Skin of body (tissue), 2 donors: ENCODE results near the genes TMEM51 and DNAJC16.

DNA sequence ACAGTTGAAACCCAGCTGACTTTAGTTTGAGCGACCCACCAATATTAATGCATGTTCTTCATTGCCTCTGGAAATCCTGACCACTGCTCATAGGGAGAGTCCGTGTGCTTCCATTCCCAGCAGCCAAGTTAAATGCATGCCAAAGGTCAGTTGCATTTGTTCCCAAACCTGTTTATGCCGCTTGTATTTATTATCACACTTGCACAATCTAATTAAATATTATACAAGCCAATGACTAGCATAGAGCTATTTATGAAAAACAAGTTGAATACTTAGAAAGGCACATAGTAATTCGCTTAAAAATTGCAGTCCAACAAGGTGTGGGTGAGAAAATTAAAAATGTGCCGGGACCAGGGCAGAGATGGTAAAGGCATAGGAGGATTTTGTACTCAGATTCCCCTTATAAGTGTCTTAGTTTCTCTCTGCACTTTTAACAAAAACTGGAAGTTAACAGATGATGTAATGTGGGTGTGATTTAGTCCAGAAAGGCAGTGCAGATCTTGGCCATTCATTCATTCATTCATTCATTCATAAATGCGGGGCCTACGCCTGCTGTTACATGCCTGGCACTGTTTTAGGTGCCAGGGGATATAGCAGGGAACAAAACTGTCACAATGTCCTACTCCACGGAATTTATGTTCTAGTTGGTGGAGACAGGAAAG lies 99.7 kb downstream of the PRDM2 start:
- RAMPAGE, long total RNA: no peak

DNA sequence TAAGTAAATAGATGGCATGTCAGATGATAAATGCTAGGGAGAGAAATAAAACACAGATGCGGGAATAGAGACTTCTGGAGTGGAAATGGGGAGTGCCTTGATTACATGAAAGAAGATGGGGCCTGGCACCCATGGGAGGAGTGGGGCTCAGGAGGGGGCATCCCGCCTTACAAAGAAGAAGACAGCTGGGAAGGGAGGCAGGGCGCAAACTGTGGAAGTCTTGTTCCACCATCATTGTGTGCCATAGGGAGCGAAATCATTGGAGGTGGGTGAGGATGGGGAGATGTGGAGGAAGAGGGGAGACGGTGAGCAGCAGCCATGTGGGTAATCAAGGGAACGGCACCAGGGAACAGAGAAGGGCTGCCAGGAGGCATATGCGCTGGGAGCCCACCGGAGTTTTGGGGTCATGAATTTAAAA lies 100.2 kb downstream of the PRDM2 start:
- RAMPAGE, long total RNA: no peak

GRCh38 chr1:13927311-13927906 lies 227.4 kb downstream of the PRDM2 start:
- RAMPAGE, long total RNA: no peak

DNA sequence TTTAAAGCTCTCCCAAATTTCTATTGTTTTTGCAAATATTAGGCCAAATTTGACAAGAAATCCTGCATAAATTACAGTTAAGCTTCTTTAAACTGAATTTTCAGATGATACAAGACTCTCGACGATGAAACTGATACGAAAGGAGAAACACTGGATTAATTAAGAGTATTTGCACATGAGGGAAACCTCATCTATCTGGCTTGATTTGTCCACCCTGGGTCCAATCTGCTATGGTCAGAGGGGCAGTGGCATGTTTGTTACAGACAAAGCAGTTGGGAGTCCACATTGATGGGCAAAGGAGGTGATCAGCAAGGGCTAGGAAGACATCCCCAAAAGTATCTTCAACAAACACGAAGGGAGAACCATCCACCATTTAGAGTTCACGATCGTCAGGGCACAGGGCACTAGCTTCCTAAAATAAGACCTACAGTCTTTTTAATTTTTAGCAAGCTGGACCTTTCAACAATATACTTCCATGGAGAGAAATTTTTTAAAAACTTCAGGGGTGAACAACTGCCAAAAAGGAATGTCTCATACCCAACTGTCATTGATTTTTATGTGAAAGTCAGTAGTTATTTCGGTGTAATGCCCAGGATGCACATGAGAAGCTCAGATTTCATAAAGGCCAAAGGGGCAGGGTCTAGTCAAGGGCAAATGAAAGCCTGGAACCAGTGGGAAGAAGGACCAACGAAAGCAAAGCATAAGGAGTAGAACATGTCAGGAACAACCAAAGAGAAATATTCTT lies 374.7 kb upstream of the KAZN start:
- RAMPAGE, long total RNA: no peak

- RAMPAGE, long total RNA: no peak
Measured at GRCh38 chr1:14254222-14254590, 344.3 kb upstream of the KAZN start.

DNA sequence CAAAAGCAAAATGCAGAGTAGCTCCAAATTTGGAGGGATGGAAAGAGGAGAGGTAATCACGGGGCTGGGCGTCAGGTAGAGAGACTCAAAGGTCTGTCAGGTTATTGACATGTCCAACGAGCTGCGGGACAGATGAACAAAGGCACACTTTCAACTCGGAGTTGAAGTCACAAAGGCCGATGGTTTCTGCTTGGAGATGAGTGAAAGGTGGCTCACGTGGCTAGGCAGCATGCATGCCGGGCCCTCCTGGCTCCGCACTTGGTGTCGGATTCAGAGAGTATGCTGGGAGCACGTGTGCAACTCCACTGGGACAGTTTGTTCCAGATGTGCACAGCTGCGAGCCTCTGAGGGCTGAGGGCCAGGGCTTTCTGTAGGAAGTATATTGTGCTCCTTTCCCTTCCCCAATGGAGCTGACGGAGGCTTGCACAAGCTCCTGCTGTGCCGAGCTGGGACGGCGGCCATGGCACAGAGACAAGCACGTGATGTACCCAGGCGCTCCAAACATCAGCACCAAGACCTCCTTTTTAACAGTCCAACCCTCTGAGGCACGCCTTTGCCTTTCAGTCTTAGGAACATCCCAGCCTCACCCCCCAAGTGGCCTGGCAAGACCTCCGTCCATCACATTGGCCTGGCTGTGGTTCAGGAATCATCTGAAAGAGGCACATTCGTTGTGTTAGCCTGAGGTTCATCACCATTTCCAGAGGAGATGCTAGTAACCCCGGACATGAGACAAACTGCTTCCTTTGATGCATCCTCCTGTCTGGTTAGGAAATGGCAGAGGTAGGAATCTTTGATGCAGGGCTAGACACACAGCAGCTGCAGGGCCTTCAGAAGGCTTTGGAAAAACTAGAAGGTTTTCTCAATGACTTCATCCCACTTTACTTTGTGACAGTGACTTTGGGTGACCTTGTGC lies 339.3 kb upstream of the KAZN start:
- RAMPAGE, long total RNA: no peak

DNA sequence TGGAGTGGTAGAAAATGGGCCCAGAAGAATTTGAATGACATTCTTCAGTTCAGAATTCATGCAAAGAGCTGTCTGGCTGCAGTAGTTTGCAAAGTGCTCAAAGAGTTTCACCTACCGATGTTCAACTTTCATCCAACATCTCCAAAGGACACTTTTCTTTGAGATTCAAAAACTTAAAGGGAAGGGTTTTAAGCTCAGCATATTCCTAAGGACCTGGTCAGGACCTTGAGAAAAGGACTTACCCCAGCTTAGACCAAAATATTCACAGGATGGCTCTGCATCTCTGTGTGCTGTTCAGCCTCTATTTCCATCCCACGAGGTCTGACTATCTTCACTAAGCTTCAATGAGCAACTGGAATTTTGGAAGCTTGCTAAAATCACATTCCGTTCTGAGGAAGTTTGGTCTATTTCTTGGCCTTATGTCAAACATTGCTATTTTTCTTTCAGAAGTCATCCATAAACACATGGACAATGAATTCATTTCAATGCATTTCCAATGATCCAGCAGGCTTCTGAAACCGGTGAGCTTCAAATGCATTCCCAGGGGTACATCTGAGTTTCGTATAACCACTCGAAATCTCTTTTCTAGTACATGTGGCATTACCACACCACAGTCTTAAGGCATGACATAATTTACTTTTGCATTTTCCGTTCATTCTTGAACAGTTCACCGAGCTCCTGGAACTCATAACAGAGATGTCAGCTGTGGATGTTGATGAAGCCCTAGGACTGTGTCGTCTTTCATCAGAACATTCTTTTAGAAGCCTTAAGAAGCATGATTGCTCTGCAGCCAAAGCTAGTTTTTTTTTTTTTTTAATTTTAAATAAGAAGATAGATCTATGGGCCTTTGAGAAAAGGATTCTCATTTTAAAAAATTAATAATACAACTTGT lies 294.1 kb upstream of the KAZN start:
- RAMPAGE, long total RNA: no peak

DNA sequence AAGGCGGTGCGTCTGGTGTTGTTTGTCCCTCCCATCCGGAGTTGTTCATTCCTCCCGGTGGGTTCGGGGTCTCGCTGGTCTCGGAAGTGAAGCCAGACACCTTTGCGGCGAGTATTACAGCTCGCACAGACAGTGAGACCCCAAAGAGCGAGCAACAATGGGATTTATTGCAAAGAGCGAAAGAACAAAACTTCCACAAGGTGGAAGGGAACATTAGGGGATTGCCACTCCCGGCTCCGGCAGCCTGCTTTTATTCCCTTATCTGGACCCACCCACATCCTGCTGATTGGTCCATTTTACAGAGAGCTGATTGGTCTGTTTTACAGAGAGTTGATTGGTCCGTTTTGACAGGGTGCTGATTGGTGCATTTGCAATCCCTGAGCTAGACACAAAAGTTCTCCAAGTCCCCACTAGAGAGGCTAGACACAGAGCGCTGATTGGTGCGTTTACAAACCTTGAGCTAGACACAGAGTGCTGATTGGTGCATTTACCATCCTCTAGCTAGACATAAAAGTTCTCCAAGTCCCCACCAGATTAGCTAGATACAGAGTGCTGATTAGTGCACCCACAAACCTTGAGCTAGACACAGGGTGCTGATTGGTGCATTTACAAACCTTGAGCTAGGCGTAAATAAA lies 178.6 kb upstream of the KAZN start:
- RAMPAGE, long total RNA: no peak

DNA sequence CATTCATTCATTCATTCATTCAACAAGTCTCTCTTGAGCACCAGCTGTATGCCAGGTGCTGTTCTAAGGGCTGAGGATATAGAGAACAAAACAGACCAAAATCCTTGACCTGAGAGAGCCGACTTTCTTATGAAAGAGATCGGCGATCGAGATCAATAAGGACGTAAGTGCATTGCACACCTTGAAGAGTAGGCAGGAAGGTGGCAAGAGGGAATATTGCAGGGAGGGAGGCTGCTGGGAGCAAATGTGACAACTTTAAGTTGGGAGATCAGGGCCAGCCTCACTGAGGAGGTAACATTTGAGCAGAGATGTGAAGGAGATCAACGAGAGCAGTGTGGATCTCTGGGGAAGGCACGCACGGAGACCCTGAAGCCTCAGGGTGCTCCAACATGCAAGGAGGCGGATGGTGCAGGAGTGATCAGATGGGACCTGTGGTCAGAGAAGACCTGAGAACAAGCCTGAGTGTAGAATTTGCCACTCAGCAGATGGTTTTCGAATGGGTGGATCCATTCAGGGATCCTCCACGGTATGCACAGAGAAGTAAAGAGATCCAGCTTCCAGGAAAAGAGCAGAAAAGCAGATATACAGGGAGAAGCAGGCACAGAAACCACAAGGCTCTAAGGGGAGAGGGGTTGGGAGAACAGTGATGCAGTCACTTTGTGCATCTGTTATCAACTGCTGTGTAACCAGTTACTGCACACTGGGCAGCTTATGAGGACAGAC lies 138.5 kb downstream of the KAZN start:
- RAMPAGE, long total RNA: no peak

- RAMPAGE, long total RNA: no peak
Measured at GRCh38 chr1:14895085-14895780, 258.3 kb upstream of the TMEM51 start.

DNA sequence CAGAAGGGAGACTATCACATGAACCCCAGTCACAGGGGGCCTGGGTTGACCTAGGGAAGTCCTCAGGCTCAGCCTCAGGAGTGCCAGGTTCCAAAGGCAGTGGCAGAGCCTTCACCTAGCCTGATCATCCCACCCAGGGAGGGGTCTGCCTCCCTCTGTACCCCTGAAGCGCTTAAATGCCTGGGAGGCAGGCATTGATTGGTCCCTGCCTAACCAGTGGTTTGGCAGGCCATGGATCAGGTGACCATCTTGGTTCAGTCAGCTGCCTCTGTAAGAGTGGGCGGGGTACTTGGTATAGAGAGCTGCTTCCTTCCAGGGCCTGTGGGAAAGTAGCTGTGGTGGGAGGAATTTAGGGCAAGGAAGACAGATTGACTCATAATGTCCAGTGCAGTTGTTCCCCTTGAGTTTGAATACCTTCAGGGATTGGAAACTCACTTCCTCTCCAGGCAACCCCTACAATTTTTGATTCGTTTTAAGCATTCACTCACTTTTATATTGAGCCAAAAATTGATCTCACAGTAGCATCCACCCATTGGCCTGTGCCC lies 213.6 kb upstream of the TMEM51 start:
- RAMPAGE, long total RNA: no peak

DNA sequence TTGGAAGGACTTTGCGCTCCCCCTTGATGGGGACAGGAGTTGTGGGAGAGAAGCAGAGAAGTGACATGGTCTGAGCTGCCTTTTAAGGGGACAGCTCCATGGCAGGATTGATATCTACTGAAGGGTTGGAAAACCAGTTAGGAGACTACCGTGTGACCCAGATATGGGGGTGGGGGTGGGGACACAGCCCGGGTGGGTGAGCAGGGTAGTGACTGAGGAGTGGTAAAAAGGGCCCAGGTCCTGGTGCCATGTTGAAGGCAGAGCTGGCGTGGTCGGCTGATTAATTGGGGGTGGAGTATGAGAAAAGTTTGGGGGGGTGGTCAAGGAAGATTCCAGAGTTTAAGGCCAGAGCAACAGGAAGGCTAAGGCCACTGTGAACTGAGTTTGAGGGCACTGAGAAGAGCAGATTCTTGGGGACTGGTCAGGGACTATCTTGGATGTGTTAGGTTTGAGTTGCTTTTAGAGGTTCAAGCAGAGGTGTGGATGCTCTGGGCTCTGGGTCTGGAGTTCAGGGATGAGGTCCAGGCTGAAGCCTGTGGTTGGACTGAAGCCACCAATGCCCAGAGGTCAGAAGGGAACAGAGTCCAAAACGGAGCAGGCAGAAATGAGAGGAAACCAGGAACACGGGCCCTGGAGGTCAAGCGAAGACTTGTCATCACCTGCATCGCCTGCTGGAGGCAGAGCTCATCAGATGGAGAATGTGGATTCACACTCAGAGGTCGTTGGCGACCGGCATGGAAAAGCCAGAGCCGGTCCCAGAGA lies 129.8 kb upstream of the TMEM51 start:
- RAMPAGE, long total RNA: no peak

DNA sequence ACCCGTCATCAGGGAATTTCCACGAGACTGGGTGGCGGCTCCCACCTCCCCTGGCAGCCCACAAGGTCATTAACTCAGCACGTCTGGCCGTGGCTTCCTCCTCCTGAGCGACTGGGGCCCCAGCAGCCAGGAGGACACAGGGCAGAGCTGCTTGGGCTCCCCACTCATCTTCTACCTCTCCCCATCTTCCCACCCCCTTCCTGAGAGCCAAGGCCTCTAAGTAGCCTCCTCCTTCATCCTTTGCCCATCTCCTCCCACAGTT lies 15.7 kb upstream of the TMEM51 start:
- RAMPAGE, long total RNA: no peak

GRCh38 chr1:15152124-15153333 lies 1.0 kb upstream of the TMEM51 start:
- RAMPAGE, long total RNA: no peak

DNA sequence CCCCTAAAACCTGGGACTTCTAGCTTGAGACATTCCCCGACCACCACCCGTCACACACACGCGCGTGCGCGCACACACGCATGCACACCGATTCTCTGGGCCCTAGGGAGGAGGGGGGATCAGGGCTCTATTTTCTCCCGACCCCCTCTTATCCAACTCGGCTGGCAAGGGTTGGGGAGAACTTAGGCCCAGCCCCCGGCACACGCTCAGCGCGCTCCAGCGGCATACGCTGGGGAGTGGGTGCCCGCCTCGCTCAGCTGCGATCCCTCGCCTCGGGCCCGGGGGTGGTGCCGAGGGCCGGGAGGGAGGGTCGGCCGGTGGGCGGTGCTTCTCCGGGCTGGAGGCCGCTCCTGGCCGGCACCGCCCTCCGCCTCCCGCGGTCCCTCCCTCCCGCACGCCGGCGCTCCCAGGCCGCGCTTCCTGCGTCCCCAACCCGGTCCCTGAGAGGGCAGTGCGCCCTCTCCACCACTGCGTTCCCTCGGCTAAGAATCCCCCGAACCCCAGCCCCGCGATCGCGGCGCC lies at the start of gene TMEM51:
TSS of gene TMEM51 (plus strand) at position 409 of the 522 bp plus-strand sequence.
- RAMPAGE, long total RNA: no peak

- RAMPAGE, long total RNA: no peak
Measured at GRCh38 chr1:15196721-15197427, 43.3 kb downstream of the TMEM51 start.

- RAMPAGE, long total RNA: no peak
Measured at GRCh38 chr1:15326535-15327255, 79.7 kb downstream of the FHAD1 start.

DNA sequence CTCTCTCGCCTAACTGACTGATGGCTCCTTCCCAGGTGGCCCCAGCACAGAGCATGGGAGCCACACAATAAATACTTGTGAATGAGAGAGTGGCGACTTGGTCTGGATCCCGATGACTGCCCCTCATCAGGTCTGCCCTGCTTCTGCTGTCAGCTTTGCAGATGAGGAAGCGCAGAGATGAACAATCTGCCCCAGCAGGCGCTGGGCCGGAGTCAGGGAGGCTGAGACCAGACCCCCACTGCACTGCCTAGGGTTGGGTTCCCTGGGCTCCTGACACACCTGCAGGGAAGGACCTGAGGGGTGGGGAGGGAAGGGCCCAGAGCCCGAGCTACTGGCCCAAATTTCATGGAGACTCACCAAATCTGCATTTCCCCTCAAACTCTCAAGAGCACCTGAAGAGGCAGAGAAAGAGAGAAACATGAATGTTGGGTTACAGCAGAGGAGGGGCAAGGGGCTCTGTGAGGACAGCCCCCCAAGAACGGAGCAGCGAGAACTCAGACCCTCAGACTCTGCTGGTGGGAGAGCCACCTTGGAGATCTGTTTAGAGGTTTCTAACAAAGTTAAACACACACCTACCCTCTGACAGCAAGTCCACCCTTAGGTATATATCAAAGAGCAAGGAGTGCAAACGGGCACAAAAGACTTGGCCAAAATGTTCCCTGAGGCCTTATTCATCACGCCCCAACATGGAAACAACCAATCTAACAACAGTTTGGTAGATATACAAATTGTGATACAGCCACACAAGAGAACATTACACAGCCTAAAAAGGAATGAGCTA lies 16.3 kb downstream of the CASP9 start:
- RAMPAGE, long total RNA: no peak

DNA sequence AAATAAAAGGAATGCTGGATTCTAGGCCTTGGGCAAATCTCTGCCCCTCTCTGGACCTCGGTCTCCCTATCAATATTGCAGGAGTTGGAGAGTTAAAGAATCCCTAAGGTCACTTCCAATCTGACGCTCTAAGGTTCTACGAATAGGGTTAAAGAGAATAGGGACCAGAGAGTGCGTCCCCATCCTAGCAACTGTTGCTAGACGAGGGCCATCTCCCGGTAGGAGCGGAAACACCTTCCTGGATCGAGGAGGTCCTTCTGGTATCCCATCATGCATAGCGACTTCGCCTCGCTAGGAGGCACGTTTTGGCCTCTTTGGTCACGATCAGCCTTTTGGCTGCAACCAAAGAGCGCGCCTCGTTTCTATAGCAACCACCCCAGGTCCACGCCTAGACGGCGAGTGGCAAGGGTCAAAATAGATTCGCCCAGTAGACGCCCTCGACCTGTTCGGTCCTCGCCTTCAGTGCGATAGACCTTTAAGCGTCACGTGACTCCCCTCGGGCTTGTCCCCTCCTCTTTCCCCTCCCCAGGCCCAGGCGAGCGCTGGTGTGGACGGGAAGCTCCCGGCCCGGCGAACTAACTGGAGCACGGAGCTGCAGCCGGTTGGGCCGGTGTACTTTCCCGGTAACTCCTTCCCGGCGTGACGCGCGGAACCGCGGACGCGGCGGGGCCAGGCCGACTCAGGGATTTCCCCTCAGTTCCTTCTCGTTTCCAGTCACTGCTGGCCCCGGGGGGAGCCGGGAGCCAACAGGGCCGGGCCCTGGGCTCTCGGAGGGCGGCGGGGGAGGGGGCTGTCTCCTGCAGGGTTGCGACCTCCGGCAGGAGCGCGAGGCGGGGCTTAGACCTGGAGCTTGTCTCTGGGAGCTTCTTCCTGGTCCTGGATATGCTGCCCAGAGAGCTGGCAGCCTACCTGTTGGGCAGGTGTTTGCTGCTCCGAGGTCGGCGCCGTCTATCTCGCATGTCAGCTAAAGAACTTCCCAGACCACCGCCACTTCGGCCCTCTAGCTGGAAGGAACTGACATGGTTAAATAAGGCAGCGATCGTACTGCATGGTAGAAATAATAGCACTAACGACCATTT lies at the start of gene DNAJC16:
TSS of gene DNAJC16 (plus strand) at position 513 of the 1,079 bp plus-strand sequence.
- RAMPAGE, long total RNA: no peak

DNA sequence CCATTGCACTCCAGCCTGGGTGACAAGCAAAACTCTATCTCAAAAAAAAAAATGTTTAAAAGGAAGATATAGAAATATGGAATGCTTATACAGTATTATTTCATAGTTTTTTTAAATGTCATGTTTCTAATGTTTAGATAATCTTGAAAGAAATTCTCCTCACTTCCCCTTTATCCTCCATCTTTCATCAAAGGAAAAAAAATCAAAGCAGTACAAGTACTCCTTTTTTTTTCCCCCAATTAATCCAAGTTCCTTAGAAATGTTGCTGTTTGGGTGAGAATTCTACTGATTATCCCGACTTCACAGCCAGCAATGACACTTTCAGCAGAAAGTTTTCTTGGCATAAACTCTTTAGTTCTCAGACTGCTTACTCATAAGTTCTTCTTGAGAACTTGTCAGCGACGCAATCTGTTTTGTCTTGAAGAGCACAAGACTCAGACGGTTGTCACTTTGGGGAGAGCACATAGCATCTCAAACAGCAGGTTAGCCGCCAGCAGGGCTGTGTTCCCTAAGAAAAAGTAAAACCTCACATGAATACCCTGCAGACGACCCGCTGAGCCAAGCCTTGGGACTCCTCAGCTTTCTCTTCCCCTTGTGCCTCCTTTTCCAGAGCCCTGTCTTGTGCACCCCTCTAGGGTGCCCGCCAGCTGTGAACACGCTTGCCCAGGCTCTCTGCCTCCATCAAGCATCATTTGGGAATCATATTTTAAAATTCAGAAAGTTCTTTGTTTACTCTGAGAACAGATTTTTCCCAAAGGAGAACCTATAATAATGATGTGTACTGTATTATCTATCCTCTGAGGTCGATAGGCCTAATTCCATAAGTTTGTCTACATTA lies 11.4 kb downstream of the AGMAT start:
- RAMPAGE, long total RNA: no peak